ENCODE measurements around a stretch of chr10.

- PRO-cap: no peak
Observed at GRCh38 chr10:75617375-75617867, 186.0 kb downstream of the LRMDA start.

DNA sequence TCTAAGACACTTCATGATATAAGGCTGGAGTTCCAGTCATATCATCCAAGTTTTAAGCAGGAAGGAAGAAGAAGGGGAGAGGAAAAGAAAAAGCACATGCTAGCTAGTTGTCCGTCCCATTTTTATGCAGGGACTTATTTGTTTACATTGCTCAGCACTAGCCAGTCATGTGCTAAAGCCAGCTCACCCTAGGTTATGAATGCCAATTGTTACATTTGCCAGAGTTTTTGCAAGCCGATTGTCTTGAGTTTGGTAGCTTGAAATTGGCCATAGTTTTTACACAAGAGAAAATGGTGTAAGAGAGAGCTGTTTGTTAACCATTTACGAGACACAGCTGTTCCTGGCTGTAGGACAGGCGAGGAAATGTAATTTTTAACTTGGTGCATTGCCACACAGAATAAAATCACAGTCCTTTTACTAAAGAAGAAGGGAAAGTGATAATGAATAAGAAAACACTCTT is 357.0 kb downstream of the LRMDA start:
- PRO-cap: no peak

GRCh38 chr10:76436184-76436631 is 1004.8 kb downstream of the LRMDA start:
- PRO-cap: no peak

DNA sequence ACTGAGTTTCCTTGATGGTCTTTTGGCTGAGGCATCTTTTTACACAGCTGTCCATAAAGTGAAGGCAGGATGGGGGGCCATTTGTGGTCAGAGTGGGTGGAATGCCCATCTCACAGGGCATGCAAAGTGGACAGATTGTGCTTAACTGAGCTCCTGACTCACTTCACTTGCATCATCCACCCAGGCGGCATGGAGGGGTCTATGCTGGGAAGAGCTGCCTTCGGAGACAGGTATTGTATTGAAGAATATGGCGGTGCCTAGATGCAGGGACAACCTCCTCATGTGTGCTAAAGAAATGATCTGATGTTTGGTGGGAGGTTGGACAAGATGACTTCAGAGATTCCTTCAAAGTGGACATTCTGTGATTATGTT is 905.2 kb downstream of the KCNMA1 start:
- PRO-cap: no peak

DNA sequence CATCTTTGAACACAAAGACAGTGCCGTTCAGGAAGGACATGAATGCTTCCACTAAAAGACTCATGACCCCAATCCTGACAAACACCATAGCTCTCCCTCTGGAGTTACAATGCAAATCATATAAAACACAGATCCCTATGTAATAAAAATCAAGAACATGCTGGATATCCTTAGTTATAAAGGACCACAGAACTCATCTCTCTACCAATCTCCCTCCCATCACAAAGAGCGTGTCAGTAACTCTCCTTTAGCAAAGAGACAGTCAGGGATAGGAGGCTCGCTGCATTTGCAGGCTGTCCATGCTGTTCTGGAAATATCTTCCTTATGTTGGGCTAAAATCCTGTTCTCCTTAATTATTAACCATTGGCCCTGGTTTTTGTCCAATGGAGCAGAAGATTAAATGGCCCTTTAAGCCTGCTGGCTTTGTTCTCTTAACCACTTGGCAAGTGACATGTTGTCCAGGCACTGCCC is 700.7 kb downstream of the KCNMA1 start:
- PRO-cap: no peak

GRCh38 chr10:77037432-77037698 is 600.2 kb downstream of the KCNMA1 start:
- PRO-cap: no peak

DNA sequence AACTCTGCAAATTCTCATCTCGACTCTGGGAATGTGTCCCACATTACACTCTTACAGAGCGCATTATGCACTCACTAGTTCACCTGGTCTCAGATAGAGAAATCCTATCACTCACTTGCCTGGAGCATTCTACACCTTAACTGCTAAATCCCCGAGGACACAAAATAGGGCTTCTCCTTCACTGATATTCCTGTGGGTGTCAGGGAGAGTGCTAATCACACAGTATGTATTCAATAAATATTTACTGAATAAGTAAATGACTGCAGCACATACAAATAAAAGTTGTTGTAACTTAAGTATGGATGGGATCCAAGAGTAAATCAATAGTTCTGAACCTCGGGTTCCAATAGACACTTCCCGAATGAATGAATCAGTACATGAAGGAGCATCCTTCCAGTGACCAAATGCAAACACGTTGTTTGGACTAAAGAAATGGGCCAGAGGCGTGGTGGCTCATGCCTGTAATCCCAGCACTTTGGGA is 559.0 kb downstream of the KCNMA1 start:
- PRO-cap: no peak

DNA sequence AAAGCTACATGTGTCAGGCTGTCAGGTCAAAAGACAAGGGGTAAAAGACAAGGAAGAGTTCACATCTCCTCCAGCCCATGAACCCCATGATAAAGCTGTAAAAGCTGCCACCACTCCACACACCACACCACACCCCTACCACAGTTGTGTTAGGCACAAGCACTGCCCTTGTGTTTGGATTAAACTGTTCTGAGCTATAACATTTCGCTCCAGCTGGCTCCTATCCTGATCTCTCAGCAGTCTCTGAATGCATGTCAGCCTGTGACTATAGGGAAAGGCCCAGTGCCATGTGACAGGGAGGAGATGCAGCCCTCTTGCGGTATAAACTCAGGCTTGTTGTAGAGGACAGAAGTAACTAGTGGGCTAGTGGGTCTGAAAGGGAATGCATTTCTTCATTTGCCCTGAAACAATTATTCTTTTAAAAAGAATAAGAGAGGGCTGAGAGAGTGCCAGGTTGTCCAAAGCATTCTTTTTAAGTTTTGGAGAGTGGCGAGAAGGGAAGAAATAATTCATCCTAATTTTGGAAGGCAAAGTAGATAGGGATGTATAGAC is 394.5 kb downstream of the KCNMA1 start:
- PRO-cap: no peak

DNA sequence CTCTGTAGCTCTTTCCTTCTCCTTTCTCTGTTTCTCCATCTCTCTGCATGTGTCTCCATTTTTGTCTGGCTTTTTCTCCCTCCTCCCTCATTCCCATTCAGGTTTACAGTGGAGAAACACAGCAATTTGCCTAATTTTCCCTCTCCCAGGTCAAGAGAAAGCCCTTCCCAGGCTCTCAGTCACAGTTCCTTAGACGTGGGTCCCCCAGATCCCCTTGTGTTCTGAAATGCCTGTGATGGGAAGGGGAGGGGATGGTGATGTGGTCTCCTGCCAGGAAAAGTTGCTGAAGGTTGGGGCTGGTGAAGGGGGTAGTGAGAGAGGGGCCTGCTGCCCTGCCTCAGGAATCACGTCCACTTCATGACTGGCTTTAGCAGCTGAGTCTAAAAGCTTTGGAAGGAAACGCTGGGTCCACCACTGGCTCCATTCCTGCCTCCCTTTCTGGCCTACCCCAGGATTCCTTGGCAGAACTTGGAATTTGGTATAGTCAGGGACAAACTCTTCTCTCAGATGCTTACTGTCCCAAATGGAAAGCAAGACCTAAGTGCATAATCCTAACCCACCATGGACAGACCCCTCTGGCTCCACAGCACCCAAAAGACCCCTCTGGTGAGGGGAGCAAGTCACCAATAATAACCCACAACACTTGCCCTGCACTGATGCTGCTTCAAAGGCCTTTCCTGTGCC is 296.1 kb downstream of the KCNMA1 start:
- PRO-cap: no peak

DNA sequence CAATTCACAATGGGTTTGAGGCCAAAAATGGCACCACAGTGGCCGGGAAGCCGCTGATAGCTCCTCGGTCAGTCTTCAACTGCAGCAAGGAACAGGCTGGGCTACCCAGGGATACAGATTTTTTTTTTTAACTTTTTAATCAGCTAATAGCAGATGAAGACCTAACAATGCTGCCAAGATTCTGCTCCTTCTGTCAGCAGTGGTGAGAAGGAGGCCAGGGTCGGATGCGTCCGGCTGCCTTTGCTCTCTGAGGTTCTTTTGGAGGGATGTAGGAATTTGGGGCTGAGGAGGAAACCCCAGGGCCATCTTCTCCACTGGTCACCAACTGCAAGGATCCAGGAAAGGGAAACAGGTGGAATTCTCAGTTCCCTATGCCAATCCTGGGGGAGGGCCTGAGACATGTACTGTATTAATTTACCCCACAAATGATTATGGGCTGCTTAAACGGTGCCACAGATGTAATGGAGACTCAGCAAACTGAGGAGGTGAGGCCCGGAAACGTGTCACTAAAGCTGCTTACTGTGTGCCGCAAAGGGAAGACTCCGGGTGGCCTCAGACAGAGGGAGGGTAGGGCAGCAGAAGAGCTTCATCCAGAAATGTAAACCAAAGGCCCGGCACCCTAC is 167.7 kb downstream of the KCNMA1 start:
- PRO-cap: no peak

DNA sequence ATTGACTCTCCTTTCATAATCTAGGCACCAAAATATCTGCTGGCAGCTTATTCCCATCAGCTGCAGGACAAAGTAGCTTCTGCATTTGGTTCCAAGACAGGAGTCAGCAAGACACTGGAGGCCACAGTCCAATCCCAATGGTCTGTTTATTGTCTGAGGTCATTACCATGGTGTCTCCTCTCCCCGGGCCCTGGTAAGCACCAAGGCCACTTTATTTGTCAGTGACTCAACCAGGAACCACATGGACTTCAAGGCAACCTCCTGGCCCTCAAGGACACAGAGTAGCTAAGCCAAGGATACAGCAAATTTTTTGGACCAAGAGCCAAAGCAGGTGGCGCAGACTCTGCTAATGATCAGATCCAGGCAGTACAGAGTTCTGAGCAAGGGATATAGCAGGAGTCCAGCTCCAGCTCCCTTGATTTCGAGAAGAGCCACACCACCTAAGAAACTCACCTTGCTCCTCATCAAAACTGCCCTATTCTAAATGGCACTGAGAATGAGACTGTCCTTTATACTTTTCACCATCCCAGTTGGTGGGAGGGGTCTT is 36.0 kb downstream of the KCNMA1 start:
- PRO-cap: no peak

DNA sequence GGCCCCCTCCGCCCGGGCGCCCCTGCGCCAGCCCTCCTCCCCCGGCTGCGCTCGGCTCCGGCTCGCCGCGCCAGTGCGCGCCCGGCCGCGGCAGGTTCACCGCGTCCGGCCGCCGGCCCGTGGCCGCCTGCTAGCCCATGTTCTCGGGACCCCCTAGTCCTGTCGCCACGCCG is 451 bp upstream of the KCNMA1 start:
- PRO-cap: no peak

- PRO-cap: no peak
Observed at GRCh38 chr10:77638346-77638838, 784 bp upstream of the KCNMA1 start.

GRCh38 chr10:77778725-77779645 is 141.4 kb upstream of the KCNMA1 start:
- PRO-cap: no peak

- PRO-cap: no peak
Observed at GRCh38 chr10:77791848-77792624, 134.5 kb downstream of the DLG5 start.

DNA sequence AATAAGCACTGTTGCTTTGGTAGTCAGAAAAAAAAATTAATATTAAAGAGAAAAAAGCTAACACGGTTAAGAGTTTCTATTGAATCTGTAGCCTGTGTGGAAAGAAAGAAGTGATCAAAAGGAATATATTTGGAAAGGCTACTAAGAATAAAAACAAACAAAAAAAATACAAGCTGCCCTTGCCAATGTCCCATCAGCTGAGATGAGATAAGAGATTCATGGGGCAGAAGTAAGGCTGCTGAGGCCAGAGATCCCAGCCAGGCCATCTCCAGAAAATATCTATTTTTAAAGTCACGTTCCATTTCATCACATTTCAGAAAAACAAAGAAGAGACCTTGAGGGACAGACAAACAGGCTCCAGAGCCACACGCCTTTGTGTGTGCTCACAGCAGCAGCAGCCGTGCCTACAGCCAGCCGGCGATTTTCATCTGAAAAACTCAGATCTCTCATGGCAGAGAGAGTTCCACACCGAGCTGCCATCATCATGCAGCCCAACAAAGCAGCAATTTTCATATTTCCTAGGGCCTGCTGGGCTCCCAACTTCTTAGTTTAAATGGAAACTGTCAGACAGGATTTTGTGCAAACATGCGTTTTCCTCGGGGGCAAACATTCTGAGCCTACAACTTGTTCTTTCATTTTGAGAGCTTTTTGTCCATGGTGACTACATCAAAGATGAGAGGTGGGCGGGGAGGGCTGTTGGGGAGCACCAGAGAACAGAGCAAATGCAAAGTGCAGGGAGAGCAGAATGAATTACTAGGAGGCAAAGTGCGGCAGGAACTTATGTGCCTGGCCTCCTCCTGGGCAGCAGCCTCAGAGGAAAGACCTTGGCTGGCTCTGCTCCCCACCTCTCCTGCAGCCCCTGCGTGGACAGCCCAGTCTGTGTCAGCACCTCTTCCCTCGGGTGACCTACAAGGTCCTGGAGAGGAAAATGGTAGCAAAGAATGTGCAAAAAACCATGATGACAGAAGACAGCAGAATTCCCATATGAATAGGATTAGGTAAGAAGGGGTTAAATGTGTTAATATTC is 38.8 kb downstream of the DLG5 start:
- PRO-cap: no peak

GRCh38 chr10:77904371-77904900 is 22.1 kb downstream of the DLG5 start:
- PRO-cap: no peak

DNA sequence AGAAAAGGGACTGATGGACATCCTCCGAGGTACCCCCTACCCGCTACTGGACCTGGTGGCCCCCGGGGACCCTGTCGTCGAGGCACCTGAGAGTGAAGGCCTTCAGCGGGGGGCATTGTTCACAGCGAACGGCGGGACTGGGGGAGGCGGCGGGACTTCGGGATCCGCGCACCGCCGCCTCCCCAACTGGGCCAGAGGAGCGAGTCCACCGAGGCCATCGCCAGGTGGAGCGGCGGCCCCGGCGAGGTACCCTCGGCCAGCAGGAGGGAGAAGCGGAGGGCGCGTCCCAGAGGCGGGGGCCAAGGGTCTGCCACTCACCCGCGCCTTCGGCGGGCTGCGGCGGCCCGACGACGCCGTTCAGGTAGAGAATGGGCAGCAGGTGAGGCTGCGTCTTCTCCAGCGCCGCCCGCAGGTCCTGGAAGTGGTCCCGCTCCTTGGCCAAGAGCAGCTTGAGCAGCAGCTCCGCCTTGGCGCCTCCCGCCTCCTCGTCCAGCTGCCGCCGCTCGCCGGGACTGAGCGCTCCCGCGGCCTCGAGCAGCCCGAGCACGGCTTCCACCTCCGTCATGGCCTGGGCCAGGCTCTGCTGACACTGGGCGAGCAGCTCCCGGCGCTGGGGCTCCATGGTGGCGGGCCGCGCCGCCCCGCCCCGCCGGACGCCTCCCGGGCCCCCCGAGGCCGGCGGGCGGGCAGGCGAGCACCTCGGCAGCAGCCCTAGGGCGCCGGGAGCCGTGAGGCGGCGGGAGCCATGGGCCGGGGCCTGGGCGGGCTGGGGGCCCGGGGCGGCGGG is 463 bp downstream of the DLG5 start:
- PRO-cap: no peak

DNA sequence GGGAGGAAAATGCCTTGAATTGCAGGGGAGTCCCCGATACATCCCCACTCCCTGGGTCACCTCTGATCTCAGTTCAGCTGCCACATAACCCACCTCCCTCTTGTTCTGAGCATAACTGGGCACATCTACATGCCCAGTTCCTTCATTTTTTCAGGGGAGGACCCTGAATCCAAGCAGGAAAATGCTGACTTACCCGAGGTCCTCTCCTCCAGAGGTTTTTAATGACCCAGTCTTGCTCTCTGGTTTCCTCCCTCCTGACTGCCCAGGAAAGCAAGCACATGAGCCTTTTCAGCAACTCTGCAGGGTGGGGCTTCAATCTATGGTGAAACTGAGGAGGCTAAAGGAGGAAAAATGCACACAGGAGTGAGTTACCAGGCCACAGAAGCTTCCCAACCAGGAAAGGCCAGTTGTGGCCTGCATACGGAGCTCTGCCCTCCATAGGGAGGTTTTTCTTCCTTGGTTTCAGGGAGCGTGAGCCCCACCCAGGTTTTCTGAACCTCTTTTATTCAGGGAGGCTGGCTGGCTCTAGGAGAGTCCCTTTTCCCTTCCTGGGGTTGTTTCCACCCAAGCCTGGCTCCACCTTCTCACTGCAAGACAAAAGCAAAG is 14.0 kb upstream of the DLG5 start:
- PRO-cap: no peak

GRCh38 chr10:78044185-78044664 is 10.6 kb downstream of the RPS24 start:
- PRO-cap: no peak

Measured in ureter (tissue), 1 donor.